HL-60 (cell line): ENCODE data around the genes C6orf132 and GUCA1A.

- RRBS, result no CpG with 5 or more reads among the region's 4 CpGs
These were observed 3.5 kb downstream of the CCND3 start for GRCh38 chr6:41937968-41938631.

DNA sequence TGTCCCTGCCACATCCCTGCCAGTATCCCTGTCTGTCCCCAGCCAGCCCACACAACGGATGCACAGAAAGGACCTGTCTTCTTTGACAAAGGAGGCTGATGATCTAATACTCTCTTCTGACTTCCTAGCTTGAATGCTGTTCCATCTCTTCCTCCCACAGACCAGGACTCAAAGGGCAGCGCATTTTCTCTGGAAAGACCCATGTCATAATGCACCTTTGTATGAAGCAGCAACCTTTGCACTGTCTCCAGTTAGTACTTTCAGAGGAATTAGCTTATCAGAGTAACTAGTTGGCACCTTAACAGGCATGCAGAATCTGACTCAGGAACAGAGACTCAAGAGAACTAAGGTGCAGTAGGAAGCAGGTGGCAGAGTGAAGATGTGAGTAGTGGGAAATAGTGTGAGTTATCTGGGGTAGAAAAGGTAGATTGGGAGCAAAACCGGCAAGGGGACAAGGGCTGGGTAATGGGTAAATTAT lies 53.2 kb upstream of the TAF8 start:
- RRBS, result no CpG with 5 or more reads among the region's 3 CpGs

- RRBS, result no CpG with 5 or more reads among the region's 18 CpGs
These were observed 42.6 kb upstream of the TAF8 start for GRCh38 chr6:42007534-42008290.

DNA sequence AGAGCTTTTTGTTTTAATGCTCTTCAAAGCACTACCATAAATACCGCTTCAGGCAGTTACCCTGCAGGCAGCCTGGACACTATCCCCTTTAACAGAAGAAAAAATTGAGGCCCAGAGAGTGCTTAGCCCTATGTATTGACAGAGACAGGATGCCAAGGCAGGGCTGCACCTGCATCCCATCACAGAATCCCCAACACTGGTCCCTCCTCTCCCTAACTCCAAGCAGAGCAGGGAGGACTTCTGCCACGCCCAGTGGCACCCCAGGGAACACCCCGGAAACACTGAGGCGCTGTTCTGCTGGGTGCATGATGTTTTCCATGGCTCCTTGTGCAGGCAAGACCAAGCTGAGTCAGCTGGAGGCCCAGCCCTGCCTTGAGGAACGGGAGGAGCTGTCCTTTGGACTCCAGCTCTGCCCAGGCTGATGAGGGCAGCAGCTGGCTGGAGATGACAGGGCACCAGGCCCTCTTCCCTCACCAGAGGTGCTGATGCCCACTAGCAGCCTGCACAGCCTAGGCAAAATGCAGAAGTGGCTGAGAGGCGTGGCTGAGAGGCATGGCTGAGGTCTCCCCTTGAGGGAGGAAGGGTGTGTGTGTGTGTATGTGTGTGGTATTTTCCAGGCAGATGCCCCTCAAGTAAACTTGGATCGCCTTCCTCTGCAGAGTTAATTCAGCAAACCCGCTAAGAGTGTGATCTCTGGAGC lies 2.5 kb downstream of the C6orf132 start:
- RRBS, result no CpG with 5 or more reads among the region's 8 CpGs

DNA sequence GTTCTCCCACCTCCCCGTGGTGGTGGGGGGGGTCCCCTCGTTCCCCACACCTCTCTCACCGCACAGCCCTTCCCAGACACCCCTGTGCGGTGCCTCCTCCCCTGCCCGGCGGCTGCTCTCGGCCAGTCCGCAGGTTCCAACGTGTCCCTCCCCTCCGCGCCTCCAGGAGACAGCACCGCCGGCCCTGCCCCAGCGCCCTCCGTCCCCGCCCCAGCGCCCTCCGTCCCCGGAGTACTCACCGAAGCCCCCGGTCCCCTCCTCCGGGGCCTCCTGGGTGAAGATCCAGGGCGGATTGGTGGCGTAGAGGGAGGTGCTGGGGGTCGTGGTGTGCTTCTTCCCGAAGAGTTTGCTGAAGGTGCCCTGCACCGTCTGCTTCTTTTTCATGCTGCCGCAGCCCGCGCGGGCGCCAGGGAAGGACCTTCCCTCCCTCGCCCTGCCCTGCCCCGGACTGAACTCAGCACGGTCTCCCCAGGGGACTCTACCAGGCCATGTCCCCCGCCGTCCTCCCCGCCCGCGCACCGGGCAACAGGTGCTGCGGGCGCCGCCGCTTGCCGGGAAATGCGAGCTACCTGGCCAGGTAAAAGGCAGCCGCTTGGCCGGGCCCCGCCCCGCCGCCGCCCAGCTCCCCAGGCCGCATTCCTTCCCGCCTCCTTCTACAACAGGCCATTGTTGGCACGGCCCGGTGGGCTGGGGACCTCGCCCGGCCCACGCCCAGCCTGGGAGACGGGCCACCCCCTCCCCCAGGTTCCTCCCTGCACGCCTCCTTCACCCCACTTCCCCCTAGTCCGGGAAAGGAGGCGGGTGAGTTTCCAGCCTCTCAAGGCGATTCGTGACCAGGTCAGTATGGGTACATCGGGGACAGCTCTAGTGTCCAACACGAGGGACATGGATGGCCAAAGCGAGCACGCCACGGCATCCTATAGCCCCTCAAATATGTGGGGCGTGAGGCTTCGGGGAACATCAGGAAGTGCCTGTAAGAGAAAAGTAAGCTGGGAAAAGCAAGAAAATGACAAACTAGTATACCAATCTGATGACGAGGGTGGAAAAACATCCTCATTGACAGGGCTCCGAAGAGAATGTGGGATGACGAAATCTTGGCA lies at the start of gene C6orf132:
TSS of gene C6orf132 (minus strand) at position 560 of the 1,100 bp plus-strand sequence.
- RRBS, result 17% methylated on average over 37 of the region's 76 CpGs

DNA sequence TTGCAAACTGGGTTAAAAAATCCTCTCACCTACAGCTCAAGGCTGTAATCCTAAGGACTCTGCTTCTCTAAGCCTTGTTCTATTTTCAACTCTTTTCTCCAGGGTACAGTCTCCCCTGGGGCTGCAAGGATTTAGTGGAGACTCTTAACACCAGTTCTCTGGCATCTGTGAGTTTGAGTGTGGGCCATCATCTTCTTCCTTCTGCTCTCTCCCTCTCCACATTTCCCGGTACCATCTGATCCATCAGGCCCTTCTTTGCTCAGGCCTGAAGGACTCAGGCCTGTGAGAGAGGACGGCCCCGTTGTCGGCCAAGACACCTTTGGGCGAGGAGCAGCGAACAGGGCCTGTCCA lies at the start of gene GUCA1A:
TSS of gene GUCA1A (plus strand) at position 134 of the 351 bp plus-strand sequence.
- RRBS, result no CpG with 5 or more reads among the region's 6 CpGs

- RRBS, result no CpG with 5 or more reads among the region's 5 CpGs
These were observed 34.2 kb upstream of the MRPS10 start for GRCh38 chr6:42251906-42252273.

GRCh38 chr6:42452665-42453038 lies 926 bp upstream of the TRERF1 start:
- RRBS, result no CpG with 5 or more reads among the region's 31 CpGs

GRCh38 chr6:42771757-42772354 lies 10.0 kb upstream of the BICRAL start:
- RRBS, result no CpG with 5 or more reads among the region's 5 CpGs

- RRBS, result no CpG with 5 or more reads among the region's 4 CpGs
These were observed 5.8 kb downstream of the BICRAL start for GRCh38 chr6:42787574-42788062.

GRCh38 chr6:42788564-42789433 lies 6.9 kb downstream of the BICRAL start:
- RRBS, result no CpG with 5 or more reads among the region's 8 CpGs

DNA sequence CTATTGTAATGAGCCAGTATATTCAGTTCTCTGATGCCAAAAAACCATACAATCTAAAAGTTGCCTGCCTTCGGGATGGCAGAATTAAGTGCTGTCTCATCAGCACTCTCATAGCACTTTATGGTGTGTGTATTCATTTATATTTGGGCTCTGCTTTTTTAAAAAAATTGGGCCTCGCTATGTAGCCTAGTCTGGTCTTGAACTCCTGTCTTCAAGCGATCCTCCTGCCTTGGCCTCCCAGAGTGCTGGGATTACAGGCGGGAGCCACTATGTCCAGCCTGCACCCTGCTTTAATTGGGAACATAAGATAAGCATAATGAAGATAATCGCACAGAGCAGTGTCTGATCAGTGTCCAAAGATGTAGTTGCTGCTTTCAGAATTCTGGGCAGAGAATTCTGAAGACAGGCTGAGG lies 22.9 kb downstream of the BICRAL start:
- RRBS, result no CpG with 5 or more reads among the region's 5 CpGs

GRCh38 chr6:42938575-42939138 lies 9.4 kb downstream of the CNPY3 start:
- RRBS, result no CpG with 5 or more reads among the region's 9 CpGs

GRCh38 chr6:42966225-42966962 lies 5.8 kb downstream of the GNMT start:
- RRBS, result no CpG with 5 or more reads among the region's 11 CpGs

DNA sequence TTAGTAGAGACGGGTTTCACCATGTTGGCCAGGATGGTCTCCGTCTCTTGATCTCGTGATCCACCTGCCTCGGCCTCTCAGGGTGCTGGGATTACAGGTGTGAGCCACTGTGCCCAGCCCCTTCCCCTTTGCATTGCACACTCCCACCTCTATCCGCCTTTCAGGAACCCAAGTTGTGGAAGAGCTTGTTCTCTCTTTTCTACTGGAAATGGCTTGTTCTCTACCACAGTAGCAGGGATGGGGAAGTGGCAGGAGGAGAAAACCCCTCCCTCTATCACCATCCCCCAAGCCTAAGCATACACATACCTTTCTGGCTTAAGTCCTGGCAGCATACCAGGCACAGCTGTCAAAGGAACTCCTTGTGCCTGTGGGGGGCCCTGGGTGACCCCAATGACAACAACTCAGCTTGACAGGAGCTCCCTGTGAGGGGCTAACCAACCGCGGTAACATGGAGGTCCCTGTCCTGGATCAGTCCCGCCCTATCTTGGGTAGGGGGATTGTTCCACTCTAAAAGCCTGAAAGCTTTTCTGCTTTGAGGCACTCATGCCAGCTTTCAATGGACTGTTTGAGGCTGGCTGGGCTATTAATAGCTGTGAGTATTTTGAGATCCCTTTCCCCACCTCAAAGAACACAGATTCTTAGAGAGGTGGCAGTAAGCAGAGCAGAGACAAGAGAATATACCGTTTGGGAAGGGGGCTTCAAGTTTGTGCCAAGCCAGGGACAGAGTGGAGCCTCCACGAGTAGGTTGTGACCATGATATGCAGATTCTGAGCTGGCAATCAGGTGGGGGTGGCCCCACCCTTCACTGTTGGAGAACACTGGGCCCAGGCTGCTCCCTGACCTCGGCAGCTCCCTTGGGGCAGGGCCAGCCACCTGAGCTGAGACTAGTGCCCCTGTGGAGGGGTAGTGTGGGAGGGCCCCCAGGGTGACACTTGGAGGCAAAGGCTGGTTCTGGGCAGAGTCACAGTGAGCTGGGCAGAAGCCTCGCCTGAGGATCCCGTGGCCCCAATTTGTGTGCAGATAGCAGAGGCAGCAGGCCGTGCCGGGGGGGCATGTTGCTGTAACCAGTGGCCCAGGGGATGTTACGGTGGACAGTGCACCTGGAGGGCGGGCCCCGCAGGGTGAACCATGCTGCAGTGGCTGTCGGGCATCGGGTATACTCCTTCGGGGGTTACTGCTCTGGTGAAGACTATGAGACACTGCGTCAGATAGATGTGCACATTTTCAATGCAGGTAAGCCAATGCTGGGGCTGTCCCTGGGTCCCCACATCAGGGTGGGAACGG lies 2.5 kb downstream of the KLHDC3 start:
- RRBS, result no CpG with 5 or more reads among the region's 23 CpGs

DNA sequence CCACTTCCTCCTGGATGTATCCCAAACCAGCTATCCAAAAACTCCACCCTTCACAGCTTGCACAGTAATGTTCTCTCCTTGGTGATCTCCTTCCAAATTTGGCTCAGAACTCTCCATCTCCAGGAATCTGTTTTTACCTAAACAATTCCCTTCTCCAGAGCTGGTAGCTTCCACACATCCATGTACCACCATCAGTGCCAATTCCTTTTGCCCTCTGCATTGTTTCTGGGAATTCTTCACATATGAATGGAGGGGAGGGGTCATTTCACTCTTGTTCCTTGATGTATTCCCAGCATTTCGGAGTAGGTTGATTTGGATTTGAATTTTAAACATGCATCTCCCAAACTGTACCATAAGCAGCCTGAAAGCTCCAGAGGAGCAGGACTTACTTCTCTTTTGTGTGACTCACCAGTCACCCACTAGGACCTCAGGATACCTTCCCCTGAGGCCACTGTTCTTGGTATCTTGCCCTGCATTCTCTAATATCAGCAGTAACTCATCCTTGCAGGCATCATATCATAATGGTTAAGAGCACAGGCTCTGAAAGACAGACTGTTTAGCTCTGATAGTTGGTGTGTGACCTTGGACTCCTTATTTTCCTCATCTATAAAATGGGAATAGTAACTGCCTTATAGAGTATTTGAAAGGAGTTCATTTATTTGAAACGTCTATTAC lies 766 bp downstream of the MRPL2 start:
- RRBS, result no CpG with 5 or more reads among the region's 2 CpGs

- RRBS, result 3% methylated on average over 22 of the region's 47 CpGs
These were observed 1.2 kb downstream of the SRF start for GRCh38 chr6:43172081-43172908.

DNA sequence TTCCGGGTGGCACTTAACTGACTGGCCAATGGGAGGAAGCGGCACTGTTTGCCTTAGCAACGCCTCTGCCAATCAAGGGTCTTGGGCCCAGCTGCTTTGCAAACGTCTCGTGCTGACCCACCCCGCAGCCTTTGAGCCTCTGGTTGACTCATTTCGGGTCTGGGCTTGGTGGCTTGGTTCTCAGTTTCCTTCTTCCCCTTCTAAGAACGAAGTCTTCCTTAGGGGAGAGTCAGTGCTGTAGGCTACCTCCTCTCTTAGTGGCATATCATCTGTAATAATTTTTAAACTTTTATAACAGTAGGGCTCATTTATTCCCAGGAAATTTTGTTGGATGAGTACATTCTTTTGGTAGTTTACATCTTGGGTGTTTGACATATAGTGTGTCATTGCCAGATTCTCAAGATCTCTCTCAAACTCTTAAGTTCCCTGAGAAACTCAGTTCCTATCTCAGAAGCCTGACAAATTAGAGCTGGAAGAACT lies 3.7 kb downstream of the SRF start:
- RRBS, result 9% methylated on average over 1 of the region's 8 CpGs

GRCh38 chr6:43222947-43223506 lies 6.3 kb downstream of the DNPH1 start:
- RRBS, result 55% methylated on average over 5 of the region's 16 CpGs

- RRBS, result no CpG with 5 or more reads among the region's 3 CpGs
These were observed 5.5 kb downstream of the DNPH1 start for GRCh38 chr6:43223672-43224240.